Skin of body (tissue), 2 donors: ENCODE measurements around the genes ELP5 and KCTD11.

- RAMPAGE, long total RNA, result no peak
These were observed 2.4 kb downstream of the XAF1 start for GRCh38 chr17:6758135-6758783.

- RAMPAGE, long total RNA, result no peak
These were observed 2.8 kb upstream of the FBXO39 start for GRCh38 chr17:6773091-6773838.

GRCh38 chr17:7018939-7019741 is 3.7 kb upstream of the BCL6B start:
- RAMPAGE, long total RNA, result no peak

- RAMPAGE, long total RNA, result no peak
These were observed 3.0 kb upstream of the SLC16A11 start for GRCh38 chr17:7046653-7047535.

DNA sequence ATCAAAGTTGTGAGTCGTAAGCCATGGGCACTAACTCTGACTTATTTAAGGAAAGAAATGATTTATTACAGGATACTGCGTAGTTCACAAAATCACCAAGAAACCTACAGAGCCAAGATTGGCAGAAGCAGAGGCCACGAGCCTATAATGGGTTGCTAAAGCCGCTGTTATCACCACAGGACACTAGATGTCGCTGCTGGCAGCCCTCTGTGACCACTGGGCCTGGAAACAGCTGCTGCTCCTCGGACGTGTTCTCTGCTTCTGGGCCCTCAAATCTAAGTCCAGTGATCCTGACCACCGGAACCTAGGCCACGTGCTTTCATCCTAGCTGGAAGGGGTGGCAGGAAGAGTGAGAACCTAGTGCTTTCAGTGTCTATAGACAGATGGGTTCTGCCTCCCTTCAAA is 8.2 kb upstream of the SLC16A11 start:
- RAMPAGE, long total RNA, result no peak

DNA sequence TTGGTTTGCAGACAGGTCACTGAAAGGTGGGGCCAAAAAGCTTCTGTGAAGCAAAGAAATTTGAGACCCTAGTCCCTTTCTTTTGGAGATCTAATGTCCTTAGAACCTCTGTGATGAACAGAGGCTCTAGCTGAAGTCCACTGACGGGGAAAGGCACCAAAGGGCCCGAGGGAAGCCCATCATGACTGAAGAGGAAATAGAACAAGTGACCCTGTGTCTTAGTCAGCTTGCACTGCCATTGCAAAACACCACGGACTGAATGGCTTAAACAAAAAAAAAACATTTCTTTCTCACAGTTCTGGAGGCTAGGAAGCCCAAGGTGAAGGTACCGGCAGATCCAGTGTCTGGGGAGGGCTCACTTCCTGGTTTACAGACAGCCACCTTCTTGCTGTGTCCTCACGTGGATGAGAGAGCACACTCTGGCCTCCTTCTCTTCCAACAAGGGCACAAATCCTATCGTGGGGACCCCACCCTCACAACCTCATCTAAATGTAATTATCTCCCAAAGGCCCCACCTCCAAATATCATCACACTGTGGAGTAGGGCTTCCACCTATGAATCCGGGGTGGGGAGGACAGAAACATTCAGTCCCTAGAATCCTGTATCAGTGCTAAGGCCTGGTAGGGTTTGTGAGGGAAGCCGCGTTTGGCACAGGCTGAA is 24.3 kb upstream of the ASGR2 start:
- RAMPAGE, long total RNA, result no peak

GRCh38 chr17:7156395-7156813 is 22.8 kb downstream of the ASGR1 start:
- RAMPAGE, long total RNA, result no peak

GRCh38 chr17:7204617-7205579 is 12.5 kb downstream of the DLG4 start:
- RAMPAGE, long total RNA, result no peak

- RAMPAGE, long total RNA, result no peak
These were observed 2.0 kb downstream of the DLG4 start for GRCh38 chr17:7214947-7216244.

DNA sequence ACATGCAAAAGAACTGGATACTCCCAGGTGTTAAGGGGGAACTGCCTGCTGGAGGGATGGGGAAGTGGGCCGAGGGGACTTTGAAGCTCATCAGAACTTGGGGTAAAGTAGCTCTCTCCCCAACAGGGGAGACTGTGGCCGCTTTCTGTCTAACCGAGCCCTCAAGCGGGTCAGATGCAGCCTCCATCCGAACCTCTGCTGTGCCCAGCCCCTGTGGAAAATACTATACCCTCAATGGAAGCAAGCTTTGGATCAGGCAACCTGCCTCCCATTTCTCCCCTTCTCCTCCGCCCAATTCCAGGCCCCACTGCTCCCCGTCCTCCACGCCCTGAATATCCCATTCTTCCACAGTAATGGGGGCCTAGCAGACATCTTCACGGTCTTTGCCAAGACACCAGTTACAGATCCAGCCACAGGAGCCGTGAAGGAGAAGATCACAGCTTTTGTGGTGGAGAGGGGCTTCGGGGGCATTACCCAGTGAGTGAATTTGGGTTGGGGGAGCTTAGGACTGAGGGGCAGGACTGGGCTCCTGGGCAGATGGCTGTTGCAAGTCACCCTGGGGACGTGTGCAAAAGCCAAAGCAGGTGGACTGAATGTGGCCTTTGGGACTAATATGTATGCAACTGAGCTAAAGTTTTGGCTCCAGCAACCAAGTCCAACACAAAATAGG is 2.2 kb downstream of the ACADVL start:
- RAMPAGE, long total RNA, result no peak

DNA sequence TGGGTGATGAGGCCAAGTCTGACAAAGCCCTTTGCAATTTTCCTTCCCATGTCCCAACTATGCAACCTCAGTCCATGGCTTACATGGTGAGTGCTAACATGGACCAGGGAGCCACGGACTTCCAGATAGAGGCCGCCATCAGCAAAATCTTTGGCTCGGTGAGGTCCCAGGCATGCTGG is 3.7 kb downstream of the ACADVL start:
- RAMPAGE, long total RNA, result no peak

DNA sequence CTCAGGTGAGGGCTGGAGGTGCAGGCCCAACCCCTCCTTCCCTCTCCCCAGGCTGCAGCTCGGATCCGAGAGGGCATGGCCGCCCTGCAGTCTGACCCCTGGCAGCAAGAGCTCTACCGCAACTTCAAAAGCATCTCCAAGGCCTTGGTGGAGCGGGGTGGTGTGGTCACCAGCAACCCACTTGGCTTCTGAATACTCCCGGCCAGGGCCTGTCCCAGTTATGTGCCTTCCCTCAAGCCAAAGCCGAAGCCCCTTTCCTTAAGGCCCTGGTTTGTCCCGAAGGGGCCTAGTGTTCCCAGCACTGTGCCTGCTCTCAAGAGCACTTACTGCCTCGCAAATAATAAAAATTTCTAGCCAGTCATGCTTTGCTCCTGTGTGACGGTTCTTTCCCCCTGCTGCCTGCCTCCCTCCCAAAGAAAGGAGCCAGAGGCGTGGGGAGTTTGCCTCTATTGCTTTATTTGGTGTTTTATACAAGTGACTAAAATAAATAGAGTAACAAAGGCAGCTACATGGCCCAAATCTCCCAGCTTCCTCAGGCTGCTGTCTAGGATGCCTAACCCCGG is 5.2 kb downstream of the ACADVL start:
- RAMPAGE, long total RNA, result no peak

DNA sequence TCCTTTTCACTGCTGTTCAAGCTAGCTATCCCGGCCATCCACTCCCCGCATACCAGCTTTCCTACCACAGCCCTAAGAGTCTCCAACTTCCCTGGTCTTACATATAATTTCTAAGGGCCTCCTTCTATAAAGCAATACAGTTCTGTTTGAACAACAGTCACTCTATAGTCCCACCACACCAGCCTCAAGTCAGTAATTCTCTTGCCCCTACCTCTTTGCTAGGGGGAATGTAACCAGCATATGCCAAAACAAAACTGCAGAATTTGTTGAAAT is 2.1 kb downstream of the PHF23 start:
- RAMPAGE, long total RNA, result no peak

- RAMPAGE, long total RNA, result no peak
These were observed 1.1 kb downstream of the PHF23 start for GRCh38 chr17:7237837-7238864.

DNA sequence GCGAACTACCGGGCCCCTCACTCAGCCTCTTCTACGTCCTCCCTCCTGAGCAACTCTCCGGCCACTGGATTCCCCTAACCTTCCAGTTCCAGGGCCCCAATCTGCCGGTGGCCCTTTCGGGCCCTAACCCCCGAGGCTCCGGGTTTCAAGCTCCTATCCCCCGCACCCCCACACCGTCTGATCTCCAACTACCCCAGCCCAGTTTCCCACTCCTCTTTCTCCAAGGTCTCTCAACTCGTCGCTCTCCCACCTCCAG is 464 bp downstream of the PHF23 start:
- RAMPAGE, long total RNA, result no peak

GRCh38 chr17:7240152-7241120 is 1.2 kb upstream of the PHF23 start:
- RAMPAGE, long total RNA, result no peak

DNA sequence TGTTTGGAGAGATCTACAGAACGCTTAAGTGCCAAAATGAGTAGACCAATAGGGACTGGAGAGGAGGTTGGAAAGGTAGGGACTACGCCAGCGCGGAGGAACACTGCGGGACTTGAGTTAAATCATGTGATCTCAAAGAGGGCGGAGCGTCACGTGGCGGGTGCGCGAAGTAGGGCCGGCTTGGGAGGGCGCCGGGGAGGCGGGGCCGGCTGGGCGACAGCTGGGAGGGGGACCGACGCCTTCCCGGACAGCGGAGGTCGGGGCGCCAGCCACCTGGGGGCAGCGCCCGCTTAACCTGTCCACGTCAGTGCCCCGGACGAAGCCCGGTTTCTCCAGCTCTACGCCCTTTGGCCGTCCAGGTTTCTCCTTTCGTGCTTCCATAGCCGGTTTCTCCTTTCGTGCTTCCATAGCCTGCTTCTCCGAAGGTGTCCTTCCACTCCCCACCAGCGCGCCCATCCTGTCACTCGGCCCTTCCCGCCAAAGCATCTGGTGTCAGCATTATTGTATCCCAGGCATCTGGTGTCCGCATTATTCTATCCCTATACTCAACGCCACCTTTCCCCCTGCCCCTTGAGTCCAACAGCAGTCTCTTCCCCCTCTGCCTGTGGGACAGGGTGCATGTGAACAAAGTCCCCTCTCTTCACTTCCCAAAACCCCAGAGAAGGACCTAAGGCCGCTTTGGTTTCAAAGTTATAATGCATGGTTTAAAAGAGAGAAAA is 824 bp upstream of the GABARAP start:
- RAMPAGE, long total RNA, result no peak

GRCh38 chr17:7252171-7253209 is at the start of gene ELP5:
Gene ELP5 (plus strand): TSS chr17:7252215.
- RAMPAGE, long total RNA, result no peak

GRCh38 chr17:7352125-7352819 is at the start of gene KCTD11:
Gene KCTD11 (plus strand): TSS chr17:7352162.
- RAMPAGE, long total RNA, result no peak

GRCh38 chr17:7426139-7426567 is 737 bp downstream of the SPEM2 start:
- RAMPAGE, long total RNA, result no peak